ENCODE results near the gene PTPN13.

DNA sequence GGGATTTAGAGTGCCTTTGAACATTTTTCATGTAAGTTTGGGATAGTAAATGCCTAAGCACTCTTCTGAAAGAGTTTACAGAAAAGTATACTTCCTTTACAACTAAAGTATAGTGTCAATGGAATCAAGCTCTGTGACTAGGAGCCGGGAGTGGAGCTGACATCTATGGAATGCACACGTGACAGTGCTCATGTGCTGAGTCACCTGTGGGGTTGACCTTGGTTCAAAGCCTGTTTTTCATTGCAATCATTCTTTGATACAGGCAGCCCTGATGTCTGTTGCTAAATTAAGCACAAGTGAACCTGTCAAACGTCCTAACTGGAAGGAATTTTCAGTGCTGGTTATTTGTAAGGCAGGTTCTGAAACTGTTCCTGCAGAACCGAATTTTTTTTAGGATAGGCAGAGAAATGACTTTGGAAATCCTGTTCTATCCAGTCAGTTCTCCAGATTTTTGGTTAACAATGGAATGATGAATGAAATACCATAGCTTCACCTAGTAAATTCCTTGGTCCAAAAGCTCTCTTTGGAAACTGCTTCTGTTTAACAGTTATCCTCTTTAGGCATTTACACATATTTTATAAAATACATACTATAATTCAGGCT, 82.6 kb downstream of the GPAT3 start:
- RRBS, result no CpG with 5 or more reads among the region's 4 CpGs

GRCh38 chr4:84126717-84126896, 372.5 kb downstream of the NKX6-1 start:
- RRBS, result no CpG with 5 or more reads among the region's 7 CpGs

DNA sequence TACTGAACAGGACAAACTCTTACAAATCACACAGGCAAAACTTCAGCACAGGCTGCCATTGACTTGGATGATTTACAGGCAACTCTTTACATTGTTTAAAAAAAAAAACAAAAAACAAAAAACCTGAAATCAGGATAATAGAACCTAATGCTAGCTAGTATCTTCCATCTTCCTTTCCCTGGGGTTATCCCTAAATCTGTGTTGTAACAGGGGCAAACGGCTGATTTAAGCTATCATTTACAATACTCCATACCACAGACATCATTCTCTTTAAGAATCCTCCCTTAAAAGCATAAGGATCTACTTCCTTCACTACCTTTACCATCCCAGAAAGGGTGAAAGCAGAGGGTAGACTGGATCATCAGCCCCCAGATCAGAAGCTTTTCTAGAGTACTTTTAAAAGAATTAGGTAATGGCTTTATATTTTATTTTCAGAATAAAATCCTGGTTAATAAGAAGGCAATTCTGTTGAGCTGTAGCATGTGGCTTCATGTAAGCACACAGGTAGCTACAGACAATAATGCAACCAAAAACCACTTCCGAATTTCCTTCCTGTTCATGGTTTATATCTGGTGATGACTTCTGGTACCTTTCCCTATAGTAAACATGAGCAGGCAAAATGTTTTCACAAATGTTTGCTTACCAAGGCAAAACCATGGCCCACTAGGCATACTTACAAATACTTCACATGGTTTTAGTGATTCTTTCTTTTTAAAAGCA, 144.4 kb downstream of the CDS1 start:
- RRBS, result no CpG with 5 or more reads among the region's 2 CpGs

GRCh38 chr4:84938230-84938761, 28.2 kb downstream of the WDFY3 start:
- RRBS, result no CpG with 5 or more reads among the region's 2 CpGs

- RRBS, result no CpG with 5 or more reads among the region's 10 CpGs
These were observed 429.9 kb downstream of the MAPK10 start for GRCh38 chr4:85929904-85930348.

- RRBS, result no CpG with 5 or more reads among the region's 18 CpGs
These were observed 426.8 kb downstream of the MAPK10 start for GRCh38 chr4:85932743-85933701.

DNA sequence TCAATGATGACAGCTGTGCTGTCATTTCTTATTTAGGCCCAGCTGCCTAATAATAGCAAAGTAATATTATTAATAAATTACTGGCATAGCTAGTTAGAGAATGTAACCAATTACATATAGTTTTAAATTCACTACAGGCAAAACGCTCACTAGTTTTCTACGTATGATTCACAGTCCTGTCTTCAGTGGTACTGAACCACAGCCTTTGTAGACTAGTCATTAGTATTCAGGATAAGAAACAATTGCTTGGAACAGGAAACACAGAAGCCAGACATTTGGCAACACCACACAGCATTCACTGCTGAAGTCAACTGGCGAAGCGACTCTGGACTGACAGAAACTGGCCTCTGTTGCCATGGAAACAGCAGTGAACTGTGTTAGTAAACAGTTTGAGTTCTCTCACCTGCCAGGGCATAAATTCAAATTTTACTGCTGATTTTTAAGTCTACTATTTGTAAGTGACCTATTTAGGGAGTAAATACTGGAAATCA, 57.7 kb downstream of the MAPK10 start:
- RRBS, result no CpG with 5 or more reads among the region's 4 CpGs

- RRBS, result no CpG with 5 or more reads among the region's 5 CpGs
These were observed 91.7 kb upstream of the MAPK10 start for GRCh38 chr4:86451566-86452007.

DNA sequence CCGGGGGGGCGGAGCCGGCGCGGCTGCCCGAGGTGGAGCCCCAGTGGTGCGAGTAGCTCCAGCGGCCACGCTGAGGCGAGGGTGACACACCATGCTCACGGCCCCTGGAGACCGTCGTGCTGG, at the start of gene PTPN13:
Gene PTPN13, plus strand, starts transcription at position 51 of the 123 bp plus-strand sequence.
- RRBS, result no CpG with 5 or more reads among the region's 13 CpGs

- RRBS, result no CpG with 5 or more reads among the region's 9 CpGs
These were observed 1.4 kb downstream of the PTPN13 start for GRCh38 chr4:86595495-86595908.

DNA sequence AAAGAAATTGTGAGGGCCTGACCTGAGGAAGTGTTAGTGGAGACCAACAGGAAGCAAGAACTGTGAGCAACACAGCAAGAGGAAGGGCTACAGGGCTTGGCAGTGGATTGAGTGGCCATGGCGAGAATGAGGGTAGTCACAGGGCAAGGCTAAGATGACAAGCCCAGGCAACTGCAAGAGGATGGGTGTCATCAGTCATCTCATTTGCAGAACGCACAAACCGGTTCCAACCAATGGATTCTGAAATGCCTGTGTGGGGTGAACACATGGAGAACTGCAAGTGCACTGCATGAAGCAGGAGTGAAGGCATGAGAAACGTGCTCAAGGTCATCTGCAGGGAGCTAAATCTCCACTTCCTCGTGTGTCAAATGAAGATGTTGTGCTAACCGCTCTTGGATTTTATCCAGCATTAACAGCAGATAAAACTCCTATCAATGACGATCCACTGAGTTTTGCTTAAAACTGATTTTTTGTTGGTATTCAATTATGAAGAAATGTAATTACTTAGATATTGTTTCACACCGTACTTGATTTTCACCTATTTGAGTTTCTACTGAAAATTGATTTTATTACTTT, 3.4 kb downstream of the SLC10A6 start:
- RRBS, result no CpG with 5 or more reads among the region's 8 CpGs

DNA sequence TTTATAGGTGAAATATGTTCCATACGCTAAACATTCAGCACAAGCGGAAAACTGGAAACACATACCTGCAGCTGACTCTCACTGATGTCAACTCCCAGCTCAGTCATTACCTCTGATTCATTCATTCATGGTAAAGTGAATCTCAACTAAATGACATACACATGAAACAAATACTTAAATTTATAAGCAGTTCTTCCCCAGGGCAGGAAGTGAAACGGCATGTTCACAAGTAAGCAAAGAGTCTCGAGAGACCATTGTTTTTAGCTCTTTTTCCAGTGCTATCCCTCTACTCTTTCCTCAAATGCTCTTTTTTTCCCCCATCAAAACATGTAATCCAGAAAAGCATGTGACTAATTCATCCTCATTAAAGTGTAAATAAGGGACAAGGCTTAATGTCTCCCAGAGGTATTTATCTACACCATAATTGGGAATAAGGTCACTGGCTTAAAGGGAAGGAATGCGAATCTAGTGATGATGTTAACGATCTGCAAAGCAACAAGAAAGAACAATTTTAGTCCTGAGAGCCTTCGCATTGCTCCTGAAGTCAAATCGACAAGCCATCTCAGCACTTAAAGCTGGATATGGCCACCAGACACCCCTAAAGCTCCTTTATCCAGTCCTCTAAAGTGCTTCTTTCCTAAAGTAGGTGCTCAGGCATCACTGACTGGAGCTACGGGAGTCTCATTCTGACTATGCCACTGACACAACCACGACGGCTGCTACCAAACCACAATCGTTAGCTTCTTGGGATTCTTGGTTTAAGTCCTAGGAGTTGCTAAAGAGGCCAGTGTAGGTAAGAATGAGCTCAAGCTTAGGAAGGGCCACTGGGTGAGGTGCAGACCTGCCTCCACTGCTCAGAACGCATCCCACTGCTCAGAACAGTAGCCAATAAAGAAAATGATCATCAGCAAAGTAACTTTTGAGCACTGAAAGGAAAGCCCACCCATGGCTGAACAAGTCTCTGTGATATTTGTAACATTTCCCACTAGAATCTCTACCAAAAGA, 1.2 kb downstream of the SLC10A6 start:
- RRBS, result no CpG with 5 or more reads among the region's 13 CpGs

DNA sequence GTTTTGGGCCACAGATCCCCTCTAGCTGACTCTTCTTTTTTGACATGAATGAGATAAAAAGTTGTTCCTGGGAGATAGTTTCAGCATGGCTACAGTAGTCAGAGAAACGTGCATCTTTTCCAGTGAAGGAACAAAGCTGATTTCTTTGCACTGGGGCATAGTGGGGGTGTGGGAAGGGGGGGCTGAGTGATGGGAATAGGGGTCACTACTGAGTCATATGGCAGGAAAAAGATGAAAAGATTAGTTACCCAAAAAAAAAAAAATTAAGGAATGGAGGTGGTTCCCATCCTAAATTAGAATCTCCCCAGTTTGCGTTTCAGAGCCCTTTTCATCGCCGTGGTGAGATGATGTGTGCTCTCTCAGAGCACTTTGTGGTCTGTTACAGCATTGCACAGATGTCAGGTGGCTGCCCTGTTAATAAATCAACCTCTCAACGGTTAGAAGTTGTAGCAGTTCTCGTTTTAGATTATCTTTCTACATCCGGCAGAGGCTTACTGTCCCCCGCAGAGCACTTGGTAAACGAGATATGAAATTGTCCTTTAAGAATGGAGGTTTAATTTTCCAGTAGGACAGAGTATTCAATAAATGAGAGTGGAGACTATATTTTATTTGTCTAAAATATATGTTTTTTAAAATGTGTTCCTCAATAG, 26.7 kb downstream of the AFF1 start:
- RRBS, result no CpG with 5 or more reads among the region's 9 CpGs

- RRBS, result no CpG with 5 or more reads among the region's 3 CpGs
These were observed 32.3 kb downstream of the AFF1 start for GRCh38 chr4:86966877-86967740.

GRCh38 chr4:87007664-87008121, 72.9 kb downstream of the AFF1 start:
- RRBS, result no CpG with 5 or more reads among the region's 17 CpGs

DNA sequence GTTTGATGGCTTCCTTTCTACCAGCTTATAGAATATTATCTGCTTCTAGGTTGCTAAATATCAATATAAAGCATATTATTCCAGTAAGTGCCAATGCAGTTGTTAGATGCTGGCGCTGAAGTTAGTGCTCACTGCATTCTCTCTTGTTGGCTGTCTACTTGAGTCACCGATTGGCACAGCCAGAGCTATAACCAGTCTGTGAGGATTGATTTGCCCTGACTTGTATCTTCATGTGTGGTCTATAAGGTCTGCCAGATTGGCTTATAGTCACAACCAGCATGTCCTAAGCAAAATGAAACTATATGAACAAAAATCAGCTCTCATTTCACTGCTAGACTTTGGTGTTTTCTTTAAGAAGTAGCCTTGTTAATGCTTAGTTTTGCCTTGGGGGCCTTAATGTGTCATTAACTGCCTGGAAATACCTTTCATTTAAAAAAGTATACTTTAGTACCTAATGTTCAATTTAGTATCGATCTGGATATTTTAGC, 98.7 kb downstream of the KLHL8 start:
- RRBS, result no CpG with 5 or more reads among the region's 3 CpGs

GRCh38 chr4:87122182-87122655, 98.2 kb downstream of the KLHL8 start:
- RRBS, result no CpG with 5 or more reads among the region's 6 CpGs

DNA sequence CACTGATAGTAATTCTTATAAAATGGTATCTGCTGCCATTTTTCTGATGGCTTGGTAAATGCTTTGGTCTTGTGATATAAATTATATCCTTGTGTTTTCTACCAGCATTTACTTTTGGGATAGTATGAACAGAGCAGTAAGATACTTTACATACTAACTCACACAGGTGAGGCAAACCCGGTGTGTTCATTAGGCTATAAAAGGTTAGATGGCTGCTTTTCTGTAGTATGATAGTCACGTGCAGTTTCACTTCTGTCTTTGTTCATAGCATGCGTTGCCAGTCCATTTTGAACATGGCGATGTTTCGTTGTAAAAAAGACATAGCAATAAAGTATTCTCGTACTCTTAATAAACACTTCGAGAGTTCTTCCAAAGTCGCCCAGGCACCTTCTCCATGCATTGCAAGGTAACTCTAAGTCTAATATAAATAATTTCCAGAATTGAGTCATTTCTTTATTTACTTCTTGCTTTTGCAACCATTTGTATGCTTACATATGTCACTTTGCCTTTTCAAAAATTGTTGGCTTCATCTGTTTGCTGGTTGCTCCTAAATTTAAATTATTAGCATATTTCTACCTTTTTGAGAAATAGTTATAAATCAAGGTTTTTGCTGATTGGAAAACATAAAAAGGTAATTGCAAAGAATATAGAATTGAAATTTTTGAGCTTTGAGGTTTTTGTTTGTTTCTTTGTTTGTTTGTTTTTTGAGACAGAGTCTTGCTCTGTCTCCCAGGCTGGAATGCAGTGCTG, 88.2 kb downstream of the KLHL8 start:
- RRBS, result no CpG with 5 or more reads among the region's 8 CpGs

DNA sequence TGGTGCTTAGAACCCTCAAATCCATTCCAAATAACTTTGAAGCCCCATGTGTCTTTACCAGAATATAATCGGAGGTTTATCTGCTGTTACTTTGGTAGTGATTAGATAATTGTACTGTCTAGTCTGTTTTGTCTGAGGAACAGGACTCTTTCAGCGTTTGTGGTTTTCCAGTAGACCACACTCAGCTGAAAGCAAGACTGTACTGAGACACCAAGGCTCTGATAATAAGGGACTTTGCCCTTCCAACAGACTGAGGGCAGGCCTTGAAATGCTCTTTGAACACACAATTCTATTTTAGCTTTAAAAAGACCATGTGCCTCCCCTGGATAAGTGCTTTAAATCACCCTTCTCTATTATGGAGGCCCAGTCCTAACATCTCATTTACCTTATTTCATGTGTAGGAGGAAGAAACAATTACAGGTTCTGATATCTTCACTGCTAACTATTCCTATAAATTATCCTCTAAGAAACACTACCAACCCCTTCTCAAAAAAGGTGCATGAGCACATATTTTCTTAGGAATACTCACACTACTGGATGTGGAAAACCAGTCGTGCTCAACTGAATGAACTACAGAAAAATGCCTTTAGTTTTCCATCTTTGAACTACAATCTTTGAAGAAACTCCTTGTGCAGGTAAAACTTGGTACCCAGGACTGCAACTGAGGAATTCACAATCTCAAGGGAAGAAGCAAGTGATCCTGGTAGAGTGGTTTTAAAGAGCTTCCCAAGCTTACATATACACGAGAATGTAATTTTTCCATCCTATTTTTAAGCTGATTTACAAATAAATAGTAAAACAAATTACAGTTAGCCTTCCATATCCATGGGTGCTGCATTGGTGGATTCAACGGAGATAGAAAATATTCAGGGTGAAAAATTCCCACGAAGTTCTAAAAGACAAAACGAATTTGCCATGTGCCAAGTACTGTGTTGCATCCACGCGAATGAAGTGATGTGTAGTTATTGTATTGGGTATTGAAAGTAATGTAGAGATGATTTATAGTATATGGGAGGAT, 75.8 kb downstream of the KLHL8 start:
- RRBS, result no CpG with 5 or more reads among the region's 9 CpGs

GRCh38 chr4:87332632-87333575, 10.2 kb upstream of the HSD17B13 start:
- RRBS, result no CpG with 5 or more reads among the region's 5 CpGs